LUHMES (cell line): ENCODE measurements around a stretch of chr20.

DNA sequence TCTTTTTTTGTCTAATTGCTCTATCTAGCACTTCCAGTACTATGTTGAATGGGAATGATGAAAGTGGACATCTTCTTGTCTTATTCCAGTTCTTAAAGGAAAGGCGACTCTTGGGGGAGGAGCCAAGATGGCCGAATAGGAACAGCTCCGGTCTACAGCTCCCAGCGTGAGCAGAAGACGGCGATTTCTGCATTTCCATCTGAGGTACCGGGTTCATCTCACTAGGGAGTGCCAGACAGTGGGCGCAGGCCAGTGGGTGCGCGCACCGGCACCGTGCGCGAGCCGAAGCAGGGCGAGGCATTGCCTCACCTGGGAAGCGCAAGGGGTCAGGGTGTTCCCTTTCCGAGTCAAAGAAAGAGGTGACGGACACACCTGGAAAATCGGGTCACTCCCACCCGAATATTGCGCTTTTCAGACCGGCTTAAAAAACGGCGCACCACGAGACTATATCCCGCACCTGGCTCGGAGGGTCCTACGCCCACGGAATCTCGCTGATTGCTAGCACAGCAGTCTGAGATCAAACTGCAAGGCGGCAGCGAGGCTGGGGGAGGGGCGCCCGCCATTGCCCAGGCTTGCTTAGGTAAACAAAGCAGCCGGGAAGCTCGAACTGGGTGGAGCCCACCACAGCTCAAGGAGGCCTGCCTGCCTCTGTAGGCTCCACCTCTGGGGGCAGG lies 12.4 kb upstream of the DEFB126 start:
- PRO-cap: no peak

- PRO-cap: no peak
Measured at GRCh38 chr20:298862-299319, 1.5 kb downstream of the ZCCHC3 start.

DNA sequence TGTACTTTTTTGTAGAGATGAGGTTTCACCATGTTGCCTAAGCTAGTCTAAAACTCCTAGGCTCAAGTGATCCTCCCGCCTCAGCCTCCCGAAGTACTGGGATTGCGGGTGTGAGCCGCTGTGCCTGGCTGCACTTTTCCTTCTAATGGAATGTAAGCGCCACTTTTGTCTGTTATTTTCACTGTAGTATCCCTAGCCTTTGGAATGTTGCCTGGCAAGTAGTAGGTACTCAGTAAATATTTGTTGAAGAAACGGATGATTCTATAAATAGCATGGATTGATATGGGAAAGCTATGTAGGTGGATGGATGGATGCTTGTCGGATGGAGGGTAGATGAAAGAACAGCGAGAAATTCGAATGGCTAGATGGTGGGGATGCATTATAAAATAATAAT lies 10.3 kb upstream of the TRIB3 start:
- PRO-cap: no peak

DNA sequence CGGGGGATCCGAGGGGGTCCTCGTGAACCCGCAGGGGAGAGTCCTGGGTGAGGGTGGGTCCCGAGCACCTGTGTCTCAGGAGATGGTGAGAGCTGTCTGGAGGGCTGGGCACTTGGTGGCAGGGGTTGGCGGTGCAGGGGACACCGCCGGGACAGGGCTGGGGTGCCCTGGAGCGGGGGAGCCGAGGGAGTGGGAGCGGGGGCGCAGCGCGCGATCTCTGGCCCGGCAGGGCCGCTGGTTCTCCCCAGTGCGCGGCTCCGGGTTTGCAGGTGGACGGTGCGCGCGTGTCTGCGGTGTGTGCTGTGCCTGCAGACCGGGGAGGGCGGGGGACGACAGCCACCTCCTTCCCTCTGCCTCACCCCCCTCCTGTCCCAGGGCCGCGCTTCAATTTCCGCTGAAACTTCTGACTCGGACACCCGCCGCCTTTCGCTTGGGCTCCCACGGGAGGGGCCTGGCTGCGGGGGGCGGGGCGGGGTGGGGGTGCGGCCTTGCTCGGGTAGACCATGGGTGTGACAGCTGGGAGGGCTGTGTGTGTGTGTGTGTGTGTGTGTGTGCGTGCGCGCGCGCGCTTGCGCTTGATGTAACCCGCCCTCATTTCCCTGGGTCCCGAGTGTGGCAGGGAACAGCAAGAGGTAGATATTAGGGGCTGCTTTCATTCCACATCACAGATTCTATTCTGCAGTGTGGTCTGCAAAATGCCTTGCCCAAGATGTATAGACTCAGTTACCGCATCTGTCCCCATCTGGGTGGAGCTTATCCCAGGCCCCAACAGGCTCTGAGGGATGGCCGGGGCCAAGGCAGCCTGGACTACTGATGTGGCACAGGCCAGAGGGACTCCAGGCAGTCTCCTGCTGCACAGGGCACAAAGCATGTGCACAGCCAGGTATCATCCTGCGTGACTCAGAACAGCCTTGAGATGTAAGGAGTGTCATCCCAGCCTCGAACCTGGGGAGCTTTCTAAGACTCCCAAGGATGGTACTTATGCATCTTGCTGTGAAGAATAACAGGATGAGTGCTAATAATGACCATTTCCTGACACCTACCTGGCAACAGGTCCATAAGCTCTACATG lies 1.3 kb downstream of the TRIB3 start:
- PRO-cap: no peak

DNA sequence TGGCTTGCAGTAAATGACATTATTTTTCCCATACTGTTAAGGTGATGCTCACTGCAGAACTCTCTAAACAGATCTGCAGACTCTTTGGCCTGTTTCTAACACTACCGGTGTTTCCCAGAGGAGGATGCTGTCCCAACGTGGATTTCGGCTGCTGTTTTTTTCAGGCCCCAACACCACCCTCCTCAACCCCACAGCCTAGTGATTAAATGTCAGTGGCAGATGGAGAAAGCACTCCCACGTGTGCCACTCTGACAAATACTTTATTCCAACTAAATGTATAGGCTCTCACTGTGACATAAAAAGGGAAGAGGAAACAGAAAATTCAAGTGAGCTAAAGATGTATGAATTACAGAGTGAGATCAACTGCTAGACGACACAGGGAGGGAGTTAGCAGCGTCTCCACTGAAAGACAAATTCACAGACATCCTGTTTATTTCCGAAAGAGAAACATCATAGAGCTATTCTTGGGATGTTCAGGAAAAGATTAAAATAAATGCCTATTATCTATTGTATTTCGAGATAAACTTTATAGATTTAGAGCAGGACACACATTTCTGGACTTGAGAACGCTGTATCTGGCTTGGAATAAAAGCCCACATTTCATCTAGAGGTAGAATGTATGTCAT lies 3.5 kb downstream of the TBC1D20 start:
- PRO-cap: no peak

- PRO-cap: no peak
Measured at GRCh38 chr20:542848-543568, 582 bp downstream of the CSNK2A1 start.

GRCh38 chr20:574537-575230 lies 31.1 kb upstream of the CSNK2A1 start:
- PRO-cap: no peak

DNA sequence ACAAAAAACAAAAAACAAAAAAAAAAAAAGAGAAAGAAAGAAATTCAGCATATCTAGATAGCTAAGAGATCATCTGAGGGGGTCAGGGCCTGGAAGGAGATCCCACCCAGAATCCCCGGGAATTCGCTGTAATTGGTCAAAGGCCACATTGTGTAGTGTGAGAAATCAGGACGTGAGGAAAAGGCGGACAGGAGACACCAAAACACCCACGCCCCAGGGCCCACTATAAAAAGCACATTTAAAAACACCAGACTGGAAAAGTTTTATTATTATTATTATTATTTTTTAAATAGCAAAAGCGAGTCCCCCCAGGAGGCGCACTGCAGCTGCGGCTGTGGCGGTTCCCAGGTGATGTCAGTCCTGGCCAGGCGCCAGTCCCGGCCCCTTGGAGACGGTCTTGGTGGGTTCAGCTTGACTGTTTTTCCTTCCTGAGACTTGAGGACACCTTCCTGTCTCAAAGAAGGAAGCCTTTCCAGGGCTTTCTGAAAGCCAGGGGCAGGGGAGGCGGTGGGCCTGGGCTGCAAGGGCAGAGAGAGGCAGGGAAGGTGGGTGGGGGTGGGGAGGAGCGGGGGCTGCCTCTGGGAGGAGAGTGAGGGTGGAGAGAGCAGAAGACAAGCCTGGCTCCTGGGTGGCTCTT lies 14.6 kb downstream of the TCF15 start:
- PRO-cap: no peak

DNA sequence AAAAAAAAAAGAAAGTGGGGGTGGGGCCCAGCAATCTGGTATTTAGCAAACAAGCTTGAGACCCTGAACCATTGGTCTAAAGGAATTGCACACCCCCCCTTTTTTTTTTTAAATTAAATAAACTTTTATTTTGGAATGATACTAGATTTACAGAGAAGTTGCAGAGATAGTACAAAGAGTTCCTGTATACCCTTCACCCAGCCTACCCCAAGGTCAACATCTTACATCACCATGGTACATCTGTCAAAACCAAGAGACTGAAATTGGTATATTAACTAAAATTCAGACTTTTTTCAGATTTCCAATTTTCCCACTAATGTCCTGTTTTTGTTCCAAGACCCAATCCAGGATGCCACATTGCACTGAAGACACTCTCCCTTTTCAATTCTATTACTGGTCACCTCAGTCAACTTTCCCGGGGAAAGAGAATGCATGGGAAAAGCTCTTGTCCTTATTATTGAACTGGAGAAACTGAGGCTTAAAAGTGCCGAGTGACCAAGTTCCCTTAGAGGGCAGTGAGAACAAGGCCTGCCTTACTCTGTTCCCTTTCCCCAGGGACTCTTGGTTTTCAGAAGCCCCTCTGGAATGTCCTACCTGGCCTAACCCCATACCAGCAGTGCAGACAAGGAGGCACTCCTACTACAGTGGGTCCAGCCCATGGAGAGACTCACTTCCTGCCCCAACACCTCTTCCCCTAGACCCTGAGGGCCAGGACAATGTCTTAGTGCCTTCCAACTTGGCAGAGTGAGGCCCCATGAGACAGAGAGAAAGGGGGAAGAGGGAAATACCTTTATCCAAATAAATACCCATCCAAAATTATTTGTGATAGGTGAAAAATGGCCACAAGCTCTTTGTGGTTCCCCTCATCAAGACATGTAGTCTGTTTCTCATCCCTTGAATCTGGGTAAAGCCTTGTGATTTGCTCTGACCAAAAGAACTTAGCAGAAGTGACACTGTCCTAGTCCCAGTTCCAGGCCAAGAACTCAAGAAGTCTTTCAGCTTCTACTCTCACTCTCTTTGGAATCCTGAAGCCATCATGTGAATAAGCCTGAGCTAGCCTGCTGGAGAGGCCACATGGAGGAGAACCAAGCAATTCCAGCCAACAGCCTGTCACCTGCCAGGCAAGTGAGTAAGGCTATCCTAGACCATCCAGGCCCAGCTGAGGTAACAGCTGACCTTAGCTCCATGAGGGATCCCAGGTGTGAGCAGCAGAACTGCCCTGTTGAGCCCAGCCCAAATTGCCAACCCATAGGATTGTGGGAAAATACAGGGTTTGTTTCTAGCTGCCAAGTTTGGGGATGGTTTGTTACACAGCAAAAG lies 6.0 kb downstream of the SRXN1 start:
- PRO-cap: no peak

DNA sequence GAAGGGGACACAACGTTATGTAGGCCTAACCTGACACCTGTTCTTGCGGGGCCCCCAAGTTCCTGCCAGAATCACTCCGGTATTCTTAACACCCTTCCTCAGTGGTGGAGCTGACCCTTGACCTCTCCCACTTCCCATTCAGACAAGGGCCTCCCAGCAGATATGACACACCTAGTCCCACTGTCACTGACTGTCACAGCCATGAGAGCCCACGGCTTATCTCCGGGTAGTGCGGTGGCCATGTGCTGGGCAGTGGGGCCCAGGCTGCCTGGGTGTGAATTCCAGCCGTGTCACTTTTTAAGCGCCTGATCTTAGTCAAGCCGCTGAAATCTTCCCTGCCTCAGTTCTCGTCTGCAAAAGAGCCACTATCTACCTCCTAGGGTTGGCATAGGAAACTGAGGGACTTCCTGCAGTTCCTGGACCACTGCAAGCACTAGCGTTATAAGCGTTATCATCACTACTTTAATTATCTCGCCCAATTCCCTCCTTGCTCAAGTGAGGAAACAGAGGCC lies 642 bp downstream of the SRXN1 start:
- PRO-cap: no peak

GRCh38 chr20:881413-881789 lies 34.7 kb downstream of the ANGPT4 start:
- PRO-cap: no peak

DNA sequence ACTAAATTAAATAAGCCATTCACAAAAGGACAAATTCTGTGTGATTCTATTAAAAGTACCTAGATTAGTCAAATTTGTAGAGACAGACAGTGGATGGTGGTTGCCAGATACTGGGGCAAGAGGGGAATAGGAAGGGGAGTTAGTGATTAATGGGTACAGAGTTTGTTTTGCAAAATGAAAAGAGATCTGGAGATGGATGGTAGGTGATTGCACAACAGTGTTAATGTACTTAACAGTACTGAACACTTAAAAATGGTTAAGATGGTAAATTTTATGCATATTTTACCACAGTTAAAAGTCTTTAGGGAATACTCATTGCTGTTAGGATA lies 11.6 kb downstream of the PSMF1 start:
- PRO-cap: no peak

GRCh38 chr20:1134904-1135300 lies 16.5 kb downstream of the PSMF1 start:
- PRO-cap: no peak

DNA sequence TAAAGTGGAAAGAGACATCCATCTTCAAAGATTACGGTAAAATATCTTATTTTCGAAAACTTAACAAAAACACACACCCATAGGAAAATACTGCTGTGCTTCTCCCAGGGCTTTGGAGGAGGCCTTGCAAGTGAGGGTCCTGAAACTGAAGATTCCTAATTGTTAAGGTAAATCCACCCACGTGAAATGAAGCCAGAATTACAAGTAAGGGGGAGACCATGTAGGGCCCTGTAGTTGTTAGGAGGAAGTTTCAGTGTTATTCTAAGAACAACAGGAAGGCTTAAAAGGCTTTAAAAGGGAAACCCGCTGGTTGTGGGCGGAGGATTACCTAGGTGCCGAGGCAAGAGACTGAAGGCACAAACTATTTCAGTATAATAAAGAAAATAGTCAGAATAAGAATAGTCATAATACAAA lies 10.1 kb upstream of the RAD21L1 start:
- PRO-cap: no peak

DNA sequence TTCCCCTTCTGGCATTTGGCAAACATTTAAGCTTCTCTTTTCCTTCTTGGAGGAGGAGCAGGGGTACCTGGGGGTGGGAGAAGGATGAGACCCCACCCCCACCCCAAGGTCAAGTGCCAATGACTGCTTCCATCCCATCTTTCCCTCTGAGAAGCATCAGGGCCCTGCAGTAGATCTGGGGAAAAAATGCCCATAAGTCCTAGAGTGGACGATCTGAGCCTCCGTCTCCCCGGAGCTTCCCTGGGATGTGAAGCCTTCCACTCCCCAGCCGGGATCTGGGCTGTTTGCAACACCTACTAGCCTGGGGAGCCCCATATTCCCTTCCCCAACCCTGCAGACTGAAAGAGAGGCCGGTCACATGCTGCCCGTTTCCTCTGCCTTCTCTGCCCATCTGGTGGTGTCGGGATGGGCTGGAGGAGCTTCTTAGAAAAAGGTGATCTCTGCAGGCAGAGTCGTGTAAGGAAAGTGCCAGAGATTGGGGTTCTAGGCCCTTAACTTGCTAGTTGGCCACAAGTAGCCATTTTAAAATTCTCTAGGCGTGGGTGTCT lies 1.0 kb downstream of the SNPH start:
- PRO-cap: unidirectional peak, minus-strand start at position 341 of the sequence

- PRO-cap: no peak
Measured at GRCh38 chr20:1326868-1327736, 1.8 kb downstream of the SDCBP2 start.

DNA sequence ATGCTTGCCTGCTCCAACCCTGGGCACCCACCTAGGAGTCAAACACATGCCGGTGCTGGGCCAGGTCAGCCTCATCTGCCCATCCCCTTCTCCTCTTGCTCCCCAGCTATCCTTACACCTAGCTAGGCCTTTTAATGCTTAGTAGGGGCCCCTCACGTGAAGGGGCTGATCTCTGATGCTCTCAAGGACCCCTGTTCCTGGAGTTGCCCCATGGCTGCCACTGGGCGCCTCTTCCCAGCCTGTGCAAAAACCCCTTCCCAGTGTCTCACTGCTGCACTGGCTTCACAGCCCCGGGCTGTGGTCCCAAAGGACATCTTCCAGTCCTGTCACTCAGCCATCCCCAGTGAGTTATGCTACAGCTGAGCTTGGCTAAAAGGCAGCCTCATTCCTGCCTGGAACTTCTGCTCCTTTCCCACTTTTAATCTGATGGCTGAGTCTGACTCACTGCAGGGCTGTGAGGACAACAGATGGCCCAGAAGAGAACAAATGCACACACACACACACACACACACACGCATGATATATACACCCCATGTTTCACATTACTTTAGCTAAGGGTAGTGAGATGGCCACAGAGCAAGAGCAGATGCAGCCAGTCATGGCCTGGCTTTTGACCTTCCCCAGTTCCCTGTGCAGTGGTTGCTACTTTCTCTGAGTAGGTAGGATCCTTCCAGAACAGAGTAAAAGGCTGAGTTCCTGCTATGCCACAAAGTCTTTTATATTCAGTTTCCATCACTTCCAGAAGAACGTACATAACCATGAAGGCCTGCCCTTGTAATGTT lies 12.9 kb upstream of the SDCBP2 start:
- PRO-cap: no peak

DNA sequence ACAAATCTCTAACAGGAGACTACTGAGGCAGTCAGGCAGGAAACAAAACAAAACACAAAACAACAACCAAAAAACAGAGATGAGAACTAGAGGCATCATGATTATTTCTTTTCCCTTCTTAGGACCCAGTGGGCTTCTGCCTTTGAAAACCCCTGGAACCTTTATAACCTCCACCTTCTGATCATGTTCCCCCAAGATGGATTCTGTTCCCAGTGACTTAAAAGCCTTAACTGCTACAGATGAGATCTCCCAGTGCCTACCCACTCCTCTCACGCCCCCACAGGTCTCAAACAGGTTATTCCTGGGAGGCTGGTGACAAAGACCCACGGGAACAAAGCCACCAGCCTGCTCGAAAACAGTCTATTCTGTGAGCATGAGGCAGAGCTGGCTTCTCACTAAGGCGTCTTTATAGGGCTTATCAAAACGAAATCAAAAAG lies 2.4 kb downstream of the FKBP1A start:
- PRO-cap: no peak

- PRO-cap: no peak
Measured at GRCh38 chr20:1391558-1392414, 1.1 kb downstream of the FKBP1A start.

DNA sequence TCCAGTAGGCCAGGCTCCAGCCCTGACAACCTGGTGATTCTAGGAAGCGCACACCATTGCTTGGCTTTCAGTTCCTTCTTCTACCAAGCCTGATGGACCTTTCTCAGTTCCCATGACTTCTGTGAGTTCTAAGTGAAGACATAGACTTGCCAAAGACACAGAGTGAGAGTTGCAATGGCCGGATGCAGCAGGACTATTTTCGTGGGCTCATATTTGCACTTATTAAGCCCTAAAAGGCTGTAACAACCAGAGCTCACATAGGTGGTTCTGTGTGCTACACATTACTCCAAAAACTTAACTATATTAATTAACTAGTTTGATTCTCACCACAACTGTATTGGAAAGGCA lies 21.6 kb downstream of the SIRPD start:
- PRO-cap: no peak